T-cell (primary cell): ENCODE measurements around a stretch of chr22.

GRCh38 chr22:49789308-49790033 is 38.2 kb downstream of the BRD1 start:
- PRO-cap, 7 experiments, result peak in 6 of 7 experiments; most common plus-strand start chr22:49789774 (in 1); most common minus-strand start chr22:49789432 (in 6)

DNA sequence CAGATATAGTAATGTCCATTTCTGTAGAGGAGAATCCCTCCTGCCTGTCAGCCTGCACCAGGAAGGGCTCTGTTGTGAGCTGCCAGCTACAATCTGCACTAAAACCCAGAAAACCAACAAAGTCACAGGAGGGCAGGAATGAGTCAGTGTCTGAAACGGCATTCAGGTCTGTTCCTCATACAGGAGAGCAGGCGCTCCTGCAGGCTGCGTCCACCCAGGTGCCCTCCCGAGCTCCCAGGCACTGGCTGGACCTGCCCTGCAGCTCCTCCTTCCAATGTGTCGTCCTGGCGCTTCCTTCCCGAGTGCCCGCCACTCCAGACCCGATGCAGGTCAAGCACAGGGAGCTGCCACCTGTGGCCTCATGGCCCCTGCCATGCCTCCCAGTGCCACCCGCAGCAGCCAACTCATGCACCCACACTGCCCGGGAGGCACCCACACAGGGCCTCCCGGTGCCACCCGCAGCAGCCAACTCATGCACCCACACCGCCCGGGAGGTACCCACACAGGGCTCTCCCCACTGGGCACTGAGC is 12.0 kb downstream of the BRD1 start:
- PRO-cap, 7 experiments, result no peak in any of the 7 experiments

DNA sequence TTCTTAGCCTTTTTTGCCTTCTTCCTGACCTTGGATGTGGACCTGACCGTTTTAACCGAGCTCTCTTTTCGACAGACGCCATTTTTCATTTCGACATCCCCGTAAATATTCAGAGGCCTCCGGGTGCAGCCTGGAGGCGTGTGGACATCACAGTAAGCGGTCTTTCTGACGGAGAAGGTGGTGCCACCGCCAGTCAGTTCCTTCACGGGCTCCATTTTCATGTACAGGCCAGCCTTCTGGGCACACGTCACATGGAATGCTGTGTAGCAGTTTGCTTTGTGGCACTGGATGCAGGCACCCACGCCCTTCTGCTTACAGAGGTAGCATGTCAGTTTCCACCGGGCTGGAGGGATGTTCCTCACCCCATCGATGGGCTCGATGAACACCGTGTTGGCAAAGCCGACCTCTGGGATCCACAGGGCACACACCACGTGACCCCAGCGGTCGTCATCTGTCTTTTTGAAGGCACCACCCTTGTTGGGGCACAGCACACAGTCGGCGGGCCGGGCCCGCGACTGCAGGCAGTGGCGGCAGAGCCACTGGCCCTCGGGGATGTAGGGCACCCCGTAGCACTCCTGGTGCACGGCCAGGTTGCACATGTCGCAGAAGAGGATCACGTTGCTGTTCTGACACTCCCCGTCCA is 4.5 kb downstream of the BRD1 start:
- PRO-cap, 7 experiments, result peak in 1 of 7 experiments; most common minus-strand start position 63 of the sequence (in 1)

DNA sequence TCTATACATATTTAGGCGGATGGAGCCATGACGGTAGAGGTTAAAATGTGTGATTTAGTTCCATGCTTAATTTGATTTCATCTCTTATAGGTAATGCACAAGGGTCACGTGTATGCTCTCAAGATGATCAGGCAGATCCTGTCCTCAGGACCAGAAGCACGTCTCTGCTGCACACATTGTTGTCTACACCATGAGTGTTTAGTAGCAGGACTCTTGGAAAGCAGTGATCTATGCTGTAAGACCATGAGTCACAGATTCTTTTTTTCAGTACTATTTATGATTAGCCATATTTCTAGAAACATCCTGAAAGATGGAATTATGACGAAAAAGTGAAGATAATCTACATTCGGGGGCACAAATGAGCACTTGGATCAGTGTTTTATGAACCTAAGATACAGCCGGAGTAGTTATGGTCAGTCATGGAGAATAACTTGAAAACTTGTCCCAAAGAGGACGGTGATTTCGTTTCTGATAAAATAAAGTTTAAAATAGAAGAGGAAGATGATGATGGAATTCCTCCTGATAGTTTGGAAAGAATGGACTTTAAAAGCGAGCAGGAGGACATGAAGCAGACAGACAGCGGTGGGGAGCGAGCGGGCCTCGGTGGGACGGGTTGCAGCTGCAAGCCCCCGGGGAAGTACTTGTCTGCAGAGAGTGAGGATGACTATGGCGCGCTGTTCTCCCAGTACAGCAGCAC is 29.7 kb downstream of the ZBED4 start:
- PRO-cap, 7 experiments, result peak in 2 of 7 experiments; most common plus-strand start position 578 of the sequence (in 2)

DNA sequence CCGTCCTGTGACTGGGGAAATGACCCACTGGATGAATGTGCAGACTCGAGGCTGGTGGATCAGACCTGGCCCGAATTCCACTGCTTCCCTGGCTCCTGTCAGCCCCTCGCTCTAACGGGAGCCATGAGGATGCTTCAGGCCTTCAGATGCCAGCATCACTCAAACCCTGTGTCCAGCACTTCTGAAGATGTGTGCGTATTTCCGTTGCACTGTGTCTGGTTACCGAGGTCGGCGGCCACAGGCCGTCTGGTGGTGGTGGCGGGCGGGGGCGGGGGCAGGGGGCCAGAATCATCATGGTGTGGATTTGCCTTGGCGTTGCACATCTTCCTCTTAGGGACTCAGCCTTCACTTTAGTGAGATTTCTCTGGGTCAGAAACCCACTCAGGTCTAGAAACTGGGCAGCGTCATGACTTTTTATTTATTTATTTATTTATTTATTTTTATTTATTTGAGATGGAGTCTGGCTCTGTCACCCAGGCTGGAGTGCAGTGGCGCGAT is 13.5 kb downstream of the CRELD2 start:
- PRO-cap, 7 experiments, result no peak in any of the 7 experiments

GRCh38 chr22:49935934-49936650 is 17.7 kb downstream of the CRELD2 start:
- PRO-cap, 7 experiments, result peak in 7 of 7 experiments; most common plus-strand start chr22:49936147 (in 7); most common minus-strand start chr22:49936327 (in 7)

DNA sequence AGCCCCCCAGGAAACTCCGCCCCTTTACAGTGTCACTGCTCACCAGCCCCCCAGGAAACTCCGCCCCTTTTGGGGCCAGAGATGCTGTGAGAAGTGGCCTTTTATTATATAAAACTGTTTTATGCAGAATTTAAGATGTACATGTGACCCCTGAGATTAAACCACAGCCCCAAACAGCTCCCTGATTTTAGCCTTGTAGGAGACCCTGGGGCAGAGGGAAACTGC is 15.0 kb upstream of the PIM3 start:
- PRO-cap, 7 experiments, result peak in 2 of 7 experiments; most common plus-strand start position 78 of the sequence (in 2)

- PRO-cap, 7 experiments, result no peak in any of the 7 experiments
Observed at GRCh38 chr22:49947032-49947491, 13.5 kb upstream of the PIM3 start.

- PRO-cap, 7 experiments, result no peak in any of the 7 experiments
Observed at GRCh38 chr22:49957058-49957257, 3.6 kb upstream of the PIM3 start.

GRCh38 chr22:49961931-49962903 is 1.6 kb downstream of the PIM3 start:
- PRO-cap, 7 experiments, result peak in 3 of 7 experiments; most common plus-strand start chr22:49962633 (in 3); most common minus-strand start chr22:49962757 (in 3)

DNA sequence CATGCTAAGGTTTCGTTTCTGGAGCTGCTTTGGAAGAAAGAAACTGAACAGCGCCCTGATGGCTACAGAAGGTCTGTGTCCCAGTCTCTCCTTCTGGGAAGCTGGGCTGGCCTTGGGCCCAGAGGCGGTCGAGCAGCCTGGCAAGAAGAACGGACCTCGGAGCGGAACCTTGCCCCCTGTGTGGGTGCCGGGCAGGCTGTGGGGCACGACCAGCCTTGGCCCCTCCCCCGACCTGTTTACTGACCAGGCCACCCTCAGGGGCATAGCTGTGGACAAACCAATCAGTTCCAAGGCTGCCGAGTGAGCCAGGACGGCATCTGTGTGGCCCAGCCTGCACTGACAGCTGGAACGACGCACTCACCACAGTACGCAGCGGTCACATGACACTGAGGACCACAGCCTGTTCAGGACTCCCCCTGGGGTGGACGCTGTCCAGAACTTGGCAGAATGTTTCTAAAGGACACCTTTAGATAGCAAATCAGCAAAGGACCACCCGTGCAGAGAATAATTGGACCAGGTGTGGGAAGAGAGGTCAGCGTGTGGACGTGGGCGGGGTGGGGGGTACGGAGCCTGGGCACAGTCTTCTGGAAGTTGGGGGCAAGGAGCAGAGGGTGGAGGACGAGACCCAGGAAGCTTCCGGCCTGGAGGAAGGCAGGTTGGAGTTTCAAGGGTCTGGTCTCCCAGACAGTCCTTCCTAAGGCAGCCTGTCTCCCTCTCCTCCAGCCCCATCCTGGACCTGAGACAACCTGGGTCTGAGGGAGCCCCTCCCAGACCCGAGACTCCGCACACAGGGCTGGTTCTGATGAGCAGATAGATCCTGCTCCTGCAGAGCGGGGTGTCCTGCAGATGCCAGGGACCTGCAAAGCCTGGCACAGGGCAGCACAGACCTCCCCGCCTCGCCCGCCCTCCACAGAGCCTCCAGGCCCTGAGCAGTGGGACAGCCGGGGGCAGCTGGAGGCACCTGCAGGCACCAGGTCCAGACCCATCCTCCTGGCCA is 7.4 kb downstream of the PIM3 start:
- PRO-cap, 7 experiments, result no peak in any of the 7 experiments

- PRO-cap, 7 experiments, result no peak in any of the 7 experiments
Observed at GRCh38 chr22:49968695-49969626, 8.4 kb downstream of the PIM3 start.

GRCh38 chr22:49999020-49999657 is 13.4 kb downstream of the IL17REL start:
- PRO-cap, 7 experiments, result no peak in any of the 7 experiments

DNA sequence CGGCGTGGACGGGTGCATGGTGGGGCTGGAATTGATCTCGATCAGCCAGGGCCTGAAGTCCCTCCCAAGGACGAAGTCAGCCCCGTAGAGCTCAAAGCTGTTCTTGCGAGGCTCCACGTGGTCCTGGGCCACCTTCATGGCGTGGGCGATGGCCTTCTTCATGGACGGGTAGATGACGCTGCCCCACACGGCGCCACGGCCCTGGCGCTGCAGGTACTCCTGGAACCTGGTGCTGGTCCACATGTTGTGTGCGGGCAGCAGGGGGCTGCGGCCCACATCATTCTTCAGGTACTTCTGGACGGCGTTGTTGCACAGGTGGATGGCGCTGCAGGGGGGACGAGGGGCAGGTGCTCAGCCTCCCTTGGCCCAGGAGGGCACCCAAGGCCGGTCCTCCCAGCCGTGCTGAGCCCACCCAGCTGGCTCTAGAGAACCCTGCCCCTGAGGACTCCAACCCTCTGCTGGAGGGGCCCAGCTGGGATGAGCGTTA is 19.3 kb upstream of the IL17REL start:
- PRO-cap, 7 experiments, result no peak in any of the 7 experiments

DNA sequence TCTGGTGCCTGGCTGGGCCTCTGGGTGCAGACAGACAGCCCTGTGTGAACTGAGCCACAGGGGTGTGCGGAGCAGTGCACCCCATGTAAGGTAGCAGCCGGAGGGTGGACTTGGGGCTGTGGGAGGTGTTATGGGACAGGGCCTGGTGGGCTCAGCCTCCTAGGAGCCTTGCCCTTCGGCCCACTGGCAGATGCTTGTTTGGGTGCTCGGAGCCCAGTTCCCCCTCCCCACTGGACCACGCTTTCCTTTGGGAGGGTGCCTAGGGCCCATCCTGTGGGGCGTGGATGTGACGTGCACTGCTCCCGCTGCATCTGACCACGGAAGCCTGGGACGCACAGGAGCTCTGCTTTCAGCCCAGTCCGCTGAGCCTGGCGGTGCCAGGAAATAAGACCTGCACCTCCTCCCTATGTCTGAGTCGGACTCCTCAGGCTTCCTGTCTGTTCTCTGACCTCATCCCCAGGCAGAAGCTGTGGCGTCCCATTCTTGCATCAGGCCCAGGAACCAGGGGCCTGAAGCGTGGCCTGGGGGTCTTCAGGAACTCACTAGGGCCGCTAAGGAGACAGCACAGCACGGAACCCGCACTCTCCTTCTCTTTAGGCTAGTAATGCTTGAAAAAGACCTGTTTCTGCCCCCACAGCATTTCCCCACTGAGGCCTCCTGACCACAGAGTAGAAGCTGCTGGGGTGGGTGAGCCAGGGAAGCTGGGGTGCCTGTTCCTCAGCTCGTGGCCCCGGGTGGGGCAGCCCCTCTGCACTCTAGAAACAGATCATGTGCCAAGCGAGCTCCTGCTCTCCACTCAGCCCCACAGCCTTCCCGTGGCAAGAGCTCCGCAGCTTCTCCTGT is 22.4 kb downstream of the MOV10L1 start:
- PRO-cap, 7 experiments, result no peak in any of the 7 experiments

- PRO-cap, 7 experiments, result no peak in any of the 7 experiments
Observed at GRCh38 chr22:50182650-50183527, 2.8 kb upstream of the TRABD start.

GRCh38 chr22:50183528-50184441 is 1.9 kb upstream of the TRABD start:
- PRO-cap, 7 experiments, result no peak in any of the 7 experiments

DNA sequence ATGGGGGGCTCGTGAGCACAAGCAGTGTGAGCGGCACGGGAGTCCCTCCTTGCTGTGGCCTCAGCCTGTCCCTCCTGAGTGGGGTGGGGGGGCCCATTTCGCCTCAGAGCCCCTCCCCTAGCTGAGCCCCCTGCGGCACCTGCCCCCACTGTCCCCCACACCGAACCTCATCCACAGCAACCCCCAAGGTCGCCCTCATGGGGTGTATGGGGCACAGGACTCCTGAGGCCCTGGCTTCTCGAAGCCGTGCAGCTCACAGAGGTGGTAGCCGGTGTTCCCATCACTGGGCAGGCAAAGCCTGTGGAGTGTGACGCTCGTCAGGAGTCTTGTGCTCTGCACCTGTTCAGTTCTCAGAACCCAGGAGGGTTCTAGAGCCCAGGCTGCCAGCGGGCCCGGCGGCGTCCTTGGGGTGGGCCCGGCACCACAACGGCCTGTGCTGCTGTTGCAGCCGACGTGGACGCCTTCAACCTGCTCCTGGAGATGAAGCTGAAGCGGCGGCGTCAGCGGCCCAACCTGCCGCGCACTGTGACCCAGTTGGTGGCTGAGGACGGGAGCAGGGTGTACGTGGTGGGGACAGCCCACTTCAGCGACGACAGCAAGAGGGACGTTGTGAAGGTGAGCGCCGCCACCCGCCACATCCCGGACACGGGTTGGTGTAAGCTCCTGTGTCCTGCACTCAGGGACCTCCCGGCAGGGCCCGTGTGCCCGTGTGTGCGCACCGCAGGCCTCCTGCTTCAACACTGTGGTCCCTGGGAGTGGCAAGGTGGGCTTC is 6.7 kb upstream of the SELENOO start:
- PRO-cap, 7 experiments, result no peak in any of the 7 experiments

DNA sequence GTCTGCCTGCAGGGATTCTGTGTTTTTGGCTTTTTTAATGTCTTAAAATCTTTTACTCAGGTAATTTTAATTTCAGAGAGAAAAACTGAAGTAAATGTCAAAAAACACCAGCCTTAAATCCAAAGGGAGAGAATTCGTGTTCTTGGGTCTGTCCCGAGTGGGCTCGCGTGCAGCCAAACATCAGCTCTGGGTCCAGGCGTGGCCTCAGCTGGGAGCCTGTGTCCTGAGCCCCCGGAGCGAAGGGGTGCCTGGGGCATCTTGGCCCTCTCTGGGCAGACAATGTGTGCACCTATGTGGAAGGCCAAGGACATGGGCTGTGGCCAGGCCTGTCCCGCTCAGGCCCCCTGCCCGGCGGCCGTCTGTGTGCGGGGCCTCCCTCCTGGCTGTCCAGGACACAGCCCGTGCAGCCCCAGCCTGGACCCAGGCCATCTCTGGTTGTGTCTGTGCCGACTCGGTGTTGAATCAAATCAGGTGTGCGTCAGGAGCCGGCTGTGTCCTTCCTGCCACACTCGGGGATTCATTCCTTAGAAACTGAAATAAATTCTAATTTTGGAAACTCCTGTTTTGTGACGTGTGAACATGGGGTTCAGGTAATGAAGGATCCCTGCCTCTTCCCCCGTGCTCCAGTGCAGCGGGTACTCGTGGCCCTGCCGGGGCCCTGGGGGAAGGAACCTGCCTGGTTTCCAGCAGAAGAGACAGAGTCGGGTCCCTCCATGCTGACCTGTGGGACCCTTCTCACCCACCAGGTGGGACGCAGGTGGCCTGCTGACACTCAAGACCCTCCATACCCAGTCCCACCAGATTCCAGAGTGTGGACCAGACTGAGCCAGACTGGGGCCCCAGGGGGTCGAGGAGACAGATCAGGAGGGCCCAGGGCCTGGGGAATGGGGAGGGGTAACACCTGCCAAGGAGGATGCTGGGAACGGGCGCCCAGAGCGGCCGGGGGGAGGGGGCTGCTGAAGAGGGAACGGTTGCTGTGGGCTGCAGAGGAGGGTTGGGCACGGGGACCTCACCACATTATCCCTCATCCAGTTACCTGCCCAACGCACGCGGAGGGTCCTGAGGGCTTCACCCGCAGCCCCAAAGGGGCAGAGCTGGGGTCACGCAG is 1.4 kb upstream of the SELENOO start:
- PRO-cap, 7 experiments, result no peak in any of the 7 experiments

DNA sequence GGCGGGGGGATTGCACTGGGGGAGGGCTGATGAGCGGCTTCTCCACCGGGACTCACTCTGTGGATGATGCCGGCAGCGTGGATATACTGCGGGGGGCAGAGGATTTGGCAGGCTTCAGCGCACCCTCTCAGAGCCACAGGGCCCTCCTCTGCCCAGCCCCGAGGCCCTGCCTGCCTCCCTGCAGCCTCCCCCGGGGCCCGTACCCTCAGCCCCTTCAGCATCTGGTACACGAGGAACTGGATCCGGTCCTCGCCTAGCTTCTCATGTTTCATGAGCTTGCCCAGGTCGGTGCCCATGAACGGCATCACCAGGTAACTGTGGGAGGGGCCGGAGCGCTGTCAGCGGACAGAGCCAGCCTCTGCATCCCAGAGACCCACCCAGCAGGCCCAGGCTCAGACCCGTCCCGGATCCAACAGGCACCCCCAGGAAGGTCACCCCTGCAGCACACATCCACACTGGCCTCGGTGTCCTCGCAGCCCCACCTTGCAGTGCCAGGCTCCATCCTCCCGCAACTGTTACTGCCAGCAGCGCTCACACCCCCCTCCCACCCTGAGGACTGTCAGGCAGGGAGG is 4.5 kb downstream of the MAPK12 start:
- PRO-cap, 7 experiments, result no peak in any of the 7 experiments